Measurements from ENCODE around the genes CUL4B, MCTS1 and SH2D1A.

GRCh38 chrX:119606952-119607249 lies 32.5 kb downstream of the UBE2A start:
- PRO-cap, 2 experiments: peak in 2 of 2 experiments; most common minus-strand start chrX:119607120 (in 2)

- PRO-cap, 2 experiments: no peak in any of the 2 experiments
Measured at GRCh38 chrX:119617382-119618326, 43.3 kb downstream of the UBE2A start.

- PRO-cap, 2 experiments: peak in 2 of 2 experiments; most common plus-strand start chrX:119682522 (in 1); most common minus-strand start chrX:119682388 (in 1)
Measured at GRCh38 chrX:119681950-119682979, 10.7 kb downstream of the SEPTIN6 start.

DNA sequence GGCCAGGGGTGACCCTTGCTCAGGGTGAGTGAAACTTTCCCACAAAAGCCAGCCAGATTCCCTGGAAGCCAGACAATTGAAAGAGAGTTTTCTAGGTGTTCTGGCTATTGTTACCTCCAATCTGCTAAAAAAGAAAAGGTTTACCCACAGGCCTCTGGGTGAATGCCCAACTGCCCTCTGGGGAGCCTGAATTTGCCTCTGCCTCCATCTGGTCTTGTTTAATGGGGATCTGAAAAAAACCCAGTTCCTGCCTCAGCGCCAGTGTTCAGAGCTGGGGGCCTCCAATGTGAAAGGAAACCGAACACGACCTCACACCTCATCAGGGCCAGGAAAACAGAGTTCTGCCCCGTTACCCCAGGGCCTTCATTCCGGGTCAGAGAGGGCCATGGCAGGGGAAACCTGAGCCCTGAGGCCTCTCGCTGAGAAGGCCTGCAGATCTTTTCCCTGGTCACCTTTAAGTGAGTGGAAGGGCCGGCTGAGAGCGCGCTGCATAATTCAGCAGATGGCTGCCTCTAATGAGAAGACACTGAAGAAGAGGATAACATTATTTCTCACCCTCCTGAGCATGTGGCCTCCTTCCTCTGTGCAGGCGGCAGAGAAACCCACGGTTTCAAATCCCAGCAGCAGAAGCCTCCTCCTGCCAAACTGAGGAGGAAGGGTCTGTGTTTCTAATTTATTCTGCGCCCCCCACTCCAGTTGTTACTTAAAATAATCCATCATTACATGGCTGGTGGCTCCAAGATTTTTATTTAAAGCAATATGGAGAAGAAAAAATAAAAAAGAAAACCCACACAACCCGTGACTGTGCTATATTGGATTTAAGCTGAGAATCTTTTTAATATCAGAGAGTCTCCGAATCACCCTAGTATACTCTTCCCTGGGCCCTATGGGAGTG lies 6.7 kb downstream of the SEPTIN6 start:
- PRO-cap, 2 experiments: no peak in any of the 2 experiments

DNA sequence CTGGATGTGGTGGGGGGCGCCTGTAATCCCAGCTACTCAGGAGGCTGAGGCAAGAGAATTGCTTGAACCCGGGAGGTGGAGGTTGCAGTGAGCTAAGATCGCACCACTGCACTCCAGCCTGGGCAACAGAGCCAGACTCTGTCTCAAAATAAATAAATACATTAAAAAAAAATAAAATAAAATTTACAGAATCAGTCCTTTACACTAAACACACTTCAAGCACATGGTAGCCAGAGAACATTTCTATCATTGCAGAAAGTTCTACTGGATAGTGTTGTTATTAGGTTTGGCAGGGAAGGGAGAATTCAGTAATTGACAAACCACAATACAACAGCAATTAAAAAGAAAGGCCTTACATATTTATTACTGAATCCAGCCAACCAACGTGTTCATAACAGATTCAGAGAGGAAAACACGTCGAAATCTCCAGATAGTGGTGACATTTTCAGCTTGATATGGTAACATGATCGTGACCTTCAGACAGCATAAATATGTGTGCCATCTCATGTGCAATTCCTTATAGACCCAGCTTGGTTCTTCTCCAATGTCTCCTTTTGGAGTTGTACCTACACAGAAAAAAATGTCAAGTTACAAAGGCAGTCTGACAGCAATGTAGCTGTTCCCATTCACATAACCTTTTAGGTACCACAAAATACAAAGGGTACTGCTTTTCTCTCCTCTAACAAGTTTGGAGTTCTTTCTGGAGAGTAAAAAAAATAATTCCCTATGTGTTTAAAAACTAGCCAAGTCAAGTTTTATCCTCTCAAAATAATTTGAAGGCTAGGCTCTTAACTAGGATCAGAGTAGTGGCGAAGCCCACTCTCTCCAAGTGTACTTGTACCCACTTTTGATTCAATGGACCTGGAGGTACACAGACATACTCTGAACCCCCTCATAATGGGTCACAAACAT lies 5.0 kb downstream of the RPL39 start:
- PRO-cap, 2 experiments: no peak in any of the 2 experiments

- PRO-cap, 2 experiments: no peak in any of the 2 experiments
Measured at GRCh38 chrX:119816180-119816696, 24.8 kb upstream of the RPL39 start.

DNA sequence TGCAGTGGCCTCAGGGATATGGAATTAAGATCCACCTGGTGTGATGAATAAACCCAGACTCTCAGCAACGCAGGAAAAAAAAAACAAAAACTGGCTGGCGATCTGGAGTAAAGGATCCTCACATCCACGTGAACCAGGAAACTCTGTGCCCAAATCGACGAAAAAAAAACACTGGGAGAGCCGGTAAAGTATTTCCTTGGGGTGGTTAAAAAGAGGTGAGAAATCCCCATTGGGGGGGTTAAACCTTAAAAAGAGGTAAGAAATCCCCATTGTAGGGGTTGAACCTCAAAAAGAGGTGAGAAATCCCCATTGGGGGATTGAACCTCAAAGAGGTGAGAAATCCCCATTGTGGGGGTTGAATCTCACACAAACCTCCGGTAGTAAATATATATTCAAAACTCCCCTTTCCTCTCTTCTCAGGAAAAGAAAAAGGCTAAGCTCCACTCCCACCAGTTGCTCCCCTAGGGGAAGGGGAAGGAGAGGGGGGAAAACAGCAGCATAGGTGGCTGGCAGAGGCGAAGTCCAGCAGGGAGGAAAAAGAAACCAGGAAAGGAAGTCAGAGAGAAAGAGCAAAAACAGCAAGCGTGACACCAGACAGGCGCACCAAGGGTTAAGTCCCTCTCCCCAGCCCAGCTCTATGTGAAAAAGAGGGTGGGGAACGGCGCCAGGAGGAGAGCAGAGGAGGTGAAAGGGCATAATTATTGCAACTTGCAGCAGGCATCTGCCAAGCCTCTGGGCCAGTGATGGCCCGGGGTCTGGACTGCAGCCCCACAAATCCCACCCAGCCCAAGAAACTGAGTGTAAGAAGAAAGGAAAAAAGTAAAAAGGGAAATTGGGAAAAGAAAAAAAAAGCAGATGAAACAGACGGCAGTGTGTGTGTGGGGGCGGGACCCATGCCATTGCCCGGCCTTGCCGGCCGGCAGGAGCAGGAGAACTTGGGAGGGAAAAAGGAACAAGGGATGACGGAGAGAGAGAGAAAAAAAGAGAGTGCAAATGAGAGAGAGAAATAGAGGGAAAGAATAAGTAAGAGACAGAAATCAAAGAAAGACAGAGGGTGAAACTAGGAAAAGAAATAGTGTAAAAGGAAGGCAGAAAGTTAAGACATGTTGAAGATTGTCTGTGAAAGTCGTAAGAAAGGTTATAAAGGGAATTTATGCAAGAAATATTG lies 14.3 kb upstream of the RHOXF2 start:
- PRO-cap, 2 experiments: no peak in any of the 2 experiments

DNA sequence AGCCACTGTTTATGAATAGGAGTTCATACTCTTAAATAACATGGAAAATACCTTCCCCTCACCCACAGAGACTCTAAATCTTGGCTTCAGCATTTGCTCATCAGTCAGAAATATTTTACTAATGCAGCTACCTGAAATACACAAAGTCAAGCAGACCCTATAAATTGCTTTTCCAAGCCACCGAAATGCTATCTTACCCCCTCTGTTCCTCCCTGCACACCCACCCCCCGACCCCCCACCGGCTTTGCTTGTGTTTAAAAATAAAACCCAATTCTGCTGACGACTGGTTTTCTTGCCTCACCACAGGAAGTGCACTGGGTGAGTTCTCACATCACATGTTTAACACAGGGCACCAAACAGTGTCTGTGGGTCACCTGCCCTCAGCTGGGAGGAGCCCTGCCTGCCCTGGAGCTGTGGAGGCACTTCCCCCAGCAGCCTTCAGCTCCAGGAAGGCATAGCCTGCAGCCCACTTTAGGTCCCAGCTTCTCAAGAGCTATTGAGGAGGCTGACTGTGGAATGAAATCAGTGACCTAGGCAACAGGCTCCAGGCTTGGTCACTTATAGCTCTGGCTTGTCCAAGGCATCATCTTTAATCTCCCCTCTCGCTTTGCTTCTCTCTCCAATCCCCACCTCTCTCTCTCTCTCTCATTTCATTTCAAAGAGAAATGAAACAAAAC lies 8.8 kb downstream of the TMEM255A start:
- PRO-cap, 2 experiments: no peak in any of the 2 experiments

DNA sequence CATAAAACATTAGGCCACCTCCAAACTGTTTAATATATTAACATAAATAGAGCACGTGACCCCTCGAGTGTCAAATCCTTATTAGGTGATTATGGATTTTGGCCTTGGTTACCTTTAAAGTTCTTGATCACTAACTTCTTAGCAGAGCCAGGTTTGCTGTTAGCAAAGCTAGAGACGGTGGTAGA lies 899 bp downstream of the CUL4B start:
- PRO-cap, 2 experiments: peak in 2 of 2 experiments; most common plus-strand start position 144 of the sequence (in 2)

GRCh38 chrX:120560340-120561287 lies at the start of gene CUL4B:
Gene CUL4B (minus strand): TSS chrX:120560962.
- PRO-cap, 2 experiments: peak in 2 of 2 experiments; most common plus-strand start chrX:120560567 (in 2); most common minus-strand start chrX:120560488 (in 2)

DNA sequence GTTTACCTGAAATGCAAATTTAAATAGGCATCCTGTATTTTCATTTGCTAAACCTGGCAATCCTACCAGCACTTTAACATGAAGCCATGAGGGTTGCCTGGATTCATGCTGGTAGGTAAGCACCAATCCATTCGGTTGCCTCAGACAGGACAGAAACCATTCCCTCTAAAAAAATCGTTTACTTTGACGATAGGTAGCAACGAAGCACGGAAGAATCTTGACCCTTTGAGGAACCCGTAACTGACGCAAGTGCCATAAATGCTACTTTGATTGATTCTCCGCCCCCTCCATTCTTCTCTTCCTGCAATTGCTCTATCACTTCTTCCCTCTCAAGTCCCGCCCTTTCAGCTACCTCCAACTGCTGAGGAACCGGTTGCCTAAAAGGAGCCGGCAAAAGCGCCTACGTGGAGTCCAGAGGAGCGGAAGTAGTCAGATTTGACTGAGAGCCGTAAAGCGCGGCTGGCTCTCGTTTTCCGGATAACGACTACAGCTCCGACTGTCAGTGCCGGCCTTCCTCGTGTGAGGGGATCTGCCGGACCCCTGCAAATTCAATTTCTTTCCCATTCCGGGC lies at the start of gene MCTS1:
Gene MCTS1, plus strand, starts transcription at position 469 of the 571 bp plus-strand sequence.
- PRO-cap, 2 experiments: peak in 2 of 2 experiments; most common plus-strand start position 432 of the sequence (in 2); most common minus-strand start position 346 of the sequence (in 1)

DNA sequence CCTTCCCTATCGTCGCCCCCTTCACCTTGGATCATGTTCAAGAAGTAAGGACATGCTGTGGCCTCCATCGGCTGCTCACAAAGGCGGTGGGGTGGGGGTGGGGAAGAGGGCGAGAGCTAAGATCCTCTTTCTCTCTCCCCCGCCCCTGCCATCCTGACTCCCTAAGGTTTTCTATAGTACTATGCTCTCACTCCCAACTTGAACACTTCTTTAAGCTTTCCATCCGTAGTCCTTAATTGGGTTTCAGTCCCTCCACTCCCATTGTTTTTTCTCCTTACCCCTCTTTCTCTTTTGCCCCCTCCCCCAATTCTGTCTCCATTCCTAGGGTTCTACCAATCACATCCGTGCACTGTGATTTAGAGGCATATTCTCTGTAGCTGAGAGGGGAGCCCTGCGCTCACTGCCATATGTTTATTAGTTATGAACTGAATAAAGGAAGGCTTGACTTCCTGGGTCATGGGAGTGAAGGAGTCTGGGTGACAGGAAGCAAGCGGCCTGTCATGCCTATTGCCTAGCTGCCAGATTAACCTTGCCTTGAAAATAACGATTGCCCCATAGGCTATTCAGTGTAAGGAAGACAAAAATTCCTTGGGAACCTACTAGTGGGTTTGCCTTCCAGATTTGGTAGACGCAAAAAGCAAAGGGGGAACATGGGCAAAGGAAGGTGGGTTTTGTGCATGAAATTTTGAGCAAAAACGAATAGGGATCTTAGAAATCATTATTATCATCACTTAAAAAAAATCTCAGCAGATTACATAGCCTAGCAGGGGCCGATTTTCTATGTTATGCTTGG lies 499 bp downstream of the MCTS1 start:
- PRO-cap, 2 experiments: no peak in any of the 2 experiments

DNA sequence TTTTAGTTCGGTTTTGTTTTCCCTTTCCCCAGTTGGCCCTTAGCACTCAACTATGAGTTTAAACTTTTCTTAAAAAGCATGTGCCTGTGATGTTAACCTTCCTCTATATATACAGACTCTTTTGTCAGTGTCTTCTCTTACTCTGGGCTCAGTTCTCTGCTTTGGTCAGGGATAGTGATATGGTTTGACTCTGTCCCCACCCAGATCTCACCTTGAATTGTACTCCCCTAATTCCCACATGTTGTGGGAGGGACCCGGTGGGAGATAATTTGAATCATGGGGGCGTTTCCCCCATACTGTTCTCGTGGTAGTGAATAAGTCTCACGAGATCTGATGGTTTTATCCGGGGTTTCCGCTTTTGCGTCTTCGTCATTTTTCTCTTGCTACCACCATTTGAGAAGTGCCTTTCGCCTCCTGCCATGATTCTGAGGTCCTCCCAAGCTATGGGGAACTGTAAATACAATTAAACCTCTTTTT lies 144.3 kb downstream of the GLUD2 start:
- PRO-cap, 2 experiments: no peak in any of the 2 experiments

DNA sequence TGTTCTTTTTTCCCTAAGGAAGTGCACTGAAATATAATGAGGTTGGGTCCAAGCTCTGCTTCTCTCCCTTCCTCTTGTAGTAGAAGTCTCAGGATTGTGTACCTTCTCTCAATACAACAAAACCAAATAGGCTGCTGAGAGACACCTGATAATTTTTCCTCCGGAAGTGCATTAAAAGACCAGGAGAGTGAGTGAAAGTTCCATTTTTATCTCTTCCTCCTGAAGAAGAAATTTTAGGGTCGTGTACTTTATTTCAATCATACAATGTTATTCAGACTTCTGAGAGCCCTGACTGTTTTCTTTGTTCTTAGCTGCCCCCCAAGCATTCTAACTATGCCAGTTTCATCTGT lies 1052.1 kb upstream of the GRIA3 start:
- PRO-cap, 2 experiments: peak in 2 of 2 experiments; most common plus-strand start position 153 of the sequence (in 2)

DNA sequence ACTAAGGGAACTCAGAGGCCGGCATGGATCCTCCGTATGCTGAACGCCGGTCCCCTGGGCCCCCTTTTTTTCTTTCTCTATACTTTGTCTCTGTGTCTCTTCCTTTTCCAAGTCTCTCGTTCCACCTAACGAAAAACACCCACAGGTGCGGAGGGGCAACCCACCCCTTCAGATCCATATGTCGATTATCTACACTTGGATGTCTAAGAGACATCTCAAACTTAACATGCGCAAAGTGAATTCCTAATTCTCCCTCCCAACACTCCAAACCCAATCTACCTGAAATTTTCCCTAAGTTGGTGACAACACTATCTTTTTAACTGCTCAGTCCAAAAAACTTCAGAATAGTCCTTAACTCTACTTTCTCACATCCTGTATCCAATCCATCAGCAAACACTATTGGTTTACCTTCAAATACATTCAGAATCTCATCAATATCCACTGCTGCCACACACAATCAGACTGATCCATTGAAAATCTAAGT lies 52.3 kb downstream of the THOC2 start:
- PRO-cap, 2 experiments: no peak in any of the 2 experiments

DNA sequence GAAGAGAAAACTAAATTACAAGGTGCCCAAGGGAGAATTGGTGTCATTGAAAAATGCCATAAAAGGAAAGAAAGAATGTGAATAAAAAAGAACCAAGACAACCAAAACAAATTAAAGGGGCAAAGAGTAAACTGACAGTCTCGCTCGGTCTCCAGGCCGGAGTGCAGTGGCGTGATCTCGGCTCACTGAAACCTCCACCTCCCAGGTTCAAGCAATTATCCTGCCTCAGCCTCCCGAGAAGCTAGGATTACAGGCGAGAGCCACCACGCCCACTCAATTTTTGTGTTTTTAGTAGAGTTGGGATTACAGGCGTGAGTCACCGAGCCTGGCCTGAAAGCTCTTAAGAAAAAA lies 55.2 kb upstream of the THOC2 start:
- PRO-cap, 2 experiments: no peak in any of the 2 experiments

DNA sequence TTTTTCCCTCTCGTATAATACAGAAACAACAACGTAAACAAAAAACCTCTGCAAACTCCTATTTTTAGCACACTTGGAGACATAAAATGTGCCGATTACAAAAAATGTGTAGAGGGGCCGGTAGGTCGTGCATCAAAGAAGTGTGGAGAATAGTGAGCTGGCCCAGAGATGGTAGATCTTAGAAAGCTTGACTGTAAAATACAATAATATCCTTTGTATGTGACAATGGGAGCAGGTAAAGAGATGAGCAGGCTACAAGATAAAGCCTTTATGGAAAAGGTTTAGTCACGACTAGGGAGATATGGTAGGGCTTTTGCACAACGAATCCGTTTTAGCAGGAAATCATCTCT lies 33.4 kb downstream of the STAG2 start:
- PRO-cap, 2 experiments: no peak in any of the 2 experiments

DNA sequence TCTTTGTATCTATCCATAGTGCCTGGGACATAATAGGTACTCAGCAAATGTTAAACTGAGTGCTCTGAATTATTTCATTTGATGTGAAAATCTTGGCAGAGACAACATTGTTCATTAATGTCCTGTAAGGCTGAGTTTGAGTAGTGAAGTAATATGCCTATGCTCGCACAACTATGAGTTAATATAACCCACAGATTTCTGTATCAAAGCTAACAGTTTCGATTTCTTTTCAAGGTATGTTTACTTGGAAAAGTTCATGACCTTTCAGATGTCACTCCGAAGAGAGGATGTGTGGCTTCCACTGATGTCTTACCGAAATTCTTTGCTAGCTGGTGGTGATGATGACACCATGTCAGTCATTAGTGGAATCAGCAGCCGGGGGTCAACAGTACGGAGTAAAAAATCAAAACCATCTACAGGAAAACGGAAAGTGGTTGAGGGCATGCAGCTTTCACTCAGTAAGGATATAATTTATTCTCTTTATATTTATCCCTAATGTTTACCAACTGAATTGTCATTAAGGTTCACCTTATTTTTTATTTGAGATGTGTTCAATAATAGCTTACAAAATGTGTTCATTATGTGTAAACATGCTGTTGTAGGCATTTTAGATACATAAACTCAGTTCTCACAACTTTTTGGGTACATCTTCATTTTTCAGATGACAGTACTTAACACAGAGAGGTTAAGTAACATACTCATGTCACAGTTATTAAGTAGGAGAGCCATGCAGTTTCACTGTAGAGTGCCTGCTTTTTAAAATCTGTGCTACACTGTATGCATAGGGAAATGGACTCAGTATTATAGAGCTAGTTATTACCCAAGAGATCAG lies 125.0 kb downstream of the STAG2 start:
- PRO-cap, 2 experiments: no peak in any of the 2 experiments

- PRO-cap, 2 experiments: no peak in any of the 2 experiments
Measured at GRCh38 chrX:124194725-124195371, 137.6 kb upstream of the TEX13D start.

DNA sequence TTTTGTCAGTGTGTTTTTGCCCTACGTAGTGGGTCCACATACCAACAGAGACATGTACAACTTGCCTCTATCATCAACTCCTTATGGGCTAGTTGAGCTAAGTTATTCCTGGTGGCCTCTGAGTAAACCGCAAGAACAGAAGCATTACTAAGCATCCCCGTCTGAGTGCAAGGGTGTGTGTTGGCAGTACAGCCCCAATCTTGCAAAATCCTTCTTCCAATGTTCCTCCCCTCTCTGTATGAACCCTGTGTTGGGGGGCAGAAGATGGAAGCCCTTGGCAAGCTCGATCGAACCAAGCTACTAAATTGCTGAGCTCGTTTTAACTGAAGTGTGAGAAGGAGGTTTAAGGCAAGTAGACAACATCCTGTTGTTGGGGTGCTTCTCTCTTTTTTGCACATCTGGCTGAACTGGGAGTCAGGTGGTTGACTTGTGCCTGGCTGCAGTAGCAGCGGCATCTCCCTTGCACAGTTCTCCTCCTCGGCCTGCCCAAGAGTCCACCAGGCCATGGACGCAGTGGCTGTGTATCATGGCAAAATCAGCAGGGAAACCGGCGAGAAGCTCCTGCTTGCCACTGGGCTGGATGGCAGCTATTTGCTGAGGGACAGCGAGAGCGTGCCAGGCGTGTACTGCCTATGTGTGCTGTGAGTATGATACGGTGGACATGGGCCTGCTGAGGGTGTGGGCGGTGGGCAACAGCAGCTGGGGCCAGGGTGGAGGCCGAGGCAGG lies at the start of gene SH2D1A:
Gene SH2D1A, plus strand, starts transcription at position 425 of the 727 bp plus-strand sequence.
- PRO-cap, 2 experiments: peak in 1 of 2 experiments; most common plus-strand start position 425 of the sequence (in 1)

Measured in Metastatic Liver Carcinoma in the Adrenal Gland (tissue), 2 donors.